Placental pericyte (primary cell): ENCODE measurements around the genes FRMPD1, IGFBPL1 and FOXD4L6.

GRCh38 chr9:37369800-37370151 is 52.7 kb upstream of the GRHPR start:
- CAGE, long polyA plus RNA: no peak

GRCh38 chr9:37465724-37465864 is 344 bp upstream of the ZBTB5 start:
- CAGE, long polyA plus RNA: no peak

DNA sequence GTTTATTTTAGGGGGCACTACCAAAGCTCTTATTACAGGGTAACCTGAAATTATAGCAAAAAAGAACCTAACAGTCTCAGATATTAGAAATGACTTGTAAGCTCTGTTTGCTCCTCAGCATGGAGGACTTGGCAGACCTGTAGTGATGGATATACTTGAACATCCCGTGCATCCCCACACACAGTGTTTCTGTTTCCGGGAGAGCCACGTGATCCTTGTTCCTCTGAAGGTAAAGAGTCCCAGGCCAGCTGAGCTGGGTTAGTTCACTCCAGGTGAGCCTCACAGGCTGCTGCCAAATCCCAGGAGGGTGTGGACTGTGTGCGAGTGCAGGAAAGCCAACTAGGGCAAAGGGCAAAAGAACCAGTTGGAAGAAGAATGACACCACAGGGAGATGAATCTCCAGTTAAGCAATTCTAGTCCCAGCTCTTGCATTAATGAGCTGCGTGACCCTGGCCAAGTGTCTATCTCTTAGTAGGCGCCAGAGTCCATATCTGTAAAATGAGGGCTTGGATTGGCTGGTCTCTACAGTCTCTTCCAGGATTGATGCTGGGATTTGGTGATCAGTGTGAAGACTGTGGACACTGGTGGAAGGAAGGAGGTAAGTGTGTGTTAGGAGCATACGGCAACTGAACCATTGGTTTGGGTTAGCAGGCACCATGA is 10.5 kb upstream of the TOMM5 start:
- CAGE, long polyA plus RNA: no peak

- CAGE, long polyA plus RNA: no peak
These were observed at the start of gene FRMPD1 for GRCh38 chr9:37650547-37651666. Gene FRMPD1 (plus strand): TSS chr9:37650954.

- CAGE, long polyA plus RNA: no peak
These were observed 42.4 kb downstream of the SLC25A51 start for GRCh38 chr9:37861355-37862094.

DNA sequence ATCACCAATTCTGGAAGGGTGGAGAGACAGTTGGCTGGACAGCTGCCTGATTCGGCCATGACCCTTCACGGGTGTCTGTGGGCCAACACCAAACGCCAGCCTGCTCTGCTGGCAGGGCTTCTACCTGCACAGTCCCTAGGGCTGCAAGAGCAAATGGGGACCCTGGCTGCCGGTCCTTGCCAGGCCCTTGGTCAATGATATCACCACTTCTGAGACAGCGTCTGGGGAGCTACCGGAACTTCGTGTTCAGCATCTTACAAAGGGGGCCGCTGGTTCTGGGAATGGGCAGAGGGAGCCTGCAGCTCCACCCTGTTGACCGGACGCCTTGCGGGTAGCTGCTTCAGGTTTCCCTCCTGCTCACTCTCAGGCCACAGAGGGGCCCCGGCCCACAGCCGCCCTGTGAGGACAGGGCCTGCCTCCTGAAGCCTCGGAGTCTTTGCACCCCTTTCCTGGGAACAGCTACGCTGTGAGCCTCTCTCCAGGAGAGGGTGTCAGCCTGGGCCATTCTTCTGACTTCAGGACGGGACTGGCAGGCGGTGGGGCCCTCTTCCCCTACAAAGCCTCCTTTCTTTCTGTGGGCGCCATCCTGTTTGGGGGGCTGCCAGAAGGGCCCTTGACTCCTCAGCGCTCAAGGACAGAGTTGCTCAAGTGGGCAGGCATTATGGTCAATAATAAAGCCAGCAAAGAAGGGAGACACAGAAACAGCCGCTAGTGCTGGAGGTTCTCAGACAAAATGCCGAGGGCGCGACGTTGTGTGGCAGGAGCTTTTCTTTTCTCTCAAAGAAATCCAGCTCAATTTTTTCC is 12.5 kb upstream of the SLC25A51 start:
- CAGE, long polyA plus RNA: no peak

DNA sequence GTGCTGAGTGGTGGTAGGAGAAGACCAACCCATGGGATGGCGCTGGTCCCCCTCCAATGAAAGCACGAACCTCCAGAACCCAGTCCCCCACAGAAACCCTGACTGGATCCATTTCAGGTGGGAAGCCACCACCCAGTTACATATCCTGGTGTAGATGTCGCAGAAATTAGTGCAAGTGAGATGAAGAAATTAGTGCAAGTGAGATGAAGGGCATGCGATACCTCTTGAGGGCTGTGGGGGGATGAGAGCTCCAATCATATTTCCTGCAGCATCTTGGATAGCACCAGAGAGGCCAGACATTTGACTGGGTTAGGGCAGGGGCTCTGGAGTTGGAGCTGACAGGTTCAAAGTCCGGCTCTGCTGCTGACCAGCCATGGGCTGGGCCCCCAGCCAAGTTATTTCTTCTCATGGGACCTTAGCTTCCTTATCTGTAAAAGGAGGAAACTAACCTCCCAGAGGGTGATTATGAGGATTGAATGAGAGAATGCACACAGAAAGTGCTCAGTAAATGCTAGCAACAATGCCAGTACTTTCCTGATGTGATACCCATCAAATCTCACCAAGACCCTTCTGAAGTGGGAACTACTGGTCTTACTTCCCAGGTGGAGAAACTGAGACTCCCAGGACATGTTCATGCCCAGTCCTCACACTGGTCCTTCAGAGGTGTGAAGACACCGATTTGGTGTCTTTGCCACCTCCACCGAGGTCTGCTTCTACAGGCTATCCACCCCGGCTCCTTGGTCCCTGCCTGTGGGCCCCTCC is 65.2 kb upstream of the SLC25A51 start:
- CAGE, long polyA plus RNA: no peak

DNA sequence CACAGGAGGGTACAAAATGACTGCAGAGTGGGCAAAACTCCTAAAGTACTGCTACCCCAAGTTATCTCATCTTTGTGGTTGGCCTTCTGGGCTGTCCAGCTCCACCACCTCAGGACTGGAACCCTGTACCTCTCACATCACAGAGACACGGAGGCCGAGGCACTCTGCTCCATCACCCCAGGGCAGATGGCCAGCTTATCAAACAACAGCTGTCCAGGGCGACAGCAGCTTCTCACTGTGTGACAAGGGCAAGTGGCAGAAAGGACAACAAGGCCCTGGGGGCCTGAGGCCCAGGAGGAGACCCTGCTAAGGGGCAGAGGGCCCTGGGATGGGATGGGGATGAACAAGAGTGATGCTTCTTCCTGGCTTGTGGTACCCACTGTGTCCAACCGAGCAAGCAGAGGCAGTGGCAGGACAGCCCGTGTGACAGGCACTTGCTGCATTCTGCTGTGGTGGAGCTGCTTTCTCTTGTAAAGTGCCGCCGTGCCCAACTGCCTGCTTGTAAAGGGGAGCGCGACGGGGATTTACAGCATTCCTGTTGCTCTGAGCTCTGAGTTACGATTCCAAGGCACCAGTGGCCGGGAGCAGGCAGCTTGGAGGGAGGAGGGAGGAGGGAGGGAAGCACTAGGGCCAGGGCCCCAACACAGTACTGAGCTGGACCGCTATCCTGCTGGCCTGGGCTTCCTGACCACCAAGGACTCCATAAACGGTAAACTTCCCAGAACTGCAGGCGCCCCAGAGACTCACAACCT is 71.2 kb downstream of the SHB start:
- CAGE, long polyA plus RNA: no peak

DNA sequence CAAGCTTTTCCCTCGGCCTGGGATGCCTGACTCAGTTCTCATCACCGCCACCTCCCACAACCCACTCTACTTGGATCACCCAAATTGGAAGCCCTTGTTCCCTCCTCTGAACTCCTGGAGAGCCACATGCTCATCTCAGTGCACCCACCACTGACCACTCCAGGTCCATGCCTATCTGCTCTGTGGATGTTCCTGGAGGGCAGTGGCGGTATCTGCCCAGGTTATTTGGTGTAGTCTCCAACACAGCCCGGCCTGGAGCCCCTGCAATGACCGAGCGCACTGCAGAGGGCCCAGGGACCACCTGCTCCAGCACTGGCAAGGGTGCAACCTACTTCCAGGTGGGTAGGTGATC is 58.5 kb downstream of the SHB start:
- CAGE, long polyA plus RNA: no peak

DNA sequence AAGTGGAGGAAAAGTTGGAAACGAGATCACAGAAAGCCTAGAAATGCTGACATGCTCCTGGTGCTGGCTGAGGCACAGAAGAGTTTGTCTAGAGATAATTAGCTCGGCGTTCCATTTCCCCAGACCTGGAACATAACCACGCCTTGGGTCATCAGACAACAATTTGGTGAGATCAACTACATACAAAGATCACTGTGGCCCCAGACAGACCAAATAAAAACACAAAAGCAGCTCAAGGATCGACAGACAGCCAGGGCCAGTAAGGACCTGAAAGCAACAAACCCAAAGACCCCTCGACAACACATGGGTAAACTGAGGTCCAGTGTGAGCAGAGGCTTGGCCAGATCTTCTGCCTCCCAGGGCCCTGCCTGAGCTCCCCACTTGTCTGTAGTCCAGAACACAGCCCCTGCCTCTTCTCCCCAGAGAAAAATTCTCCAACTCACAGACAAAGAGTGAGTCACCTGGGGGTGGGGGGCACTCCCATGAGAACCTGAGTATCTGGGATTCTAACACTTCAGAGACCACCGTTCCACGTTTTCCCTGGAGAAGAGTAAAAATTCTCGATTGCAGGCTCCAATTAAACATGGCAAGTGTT is 52.4 kb downstream of the SHB start:
- CAGE, long polyA plus RNA: no peak

DNA sequence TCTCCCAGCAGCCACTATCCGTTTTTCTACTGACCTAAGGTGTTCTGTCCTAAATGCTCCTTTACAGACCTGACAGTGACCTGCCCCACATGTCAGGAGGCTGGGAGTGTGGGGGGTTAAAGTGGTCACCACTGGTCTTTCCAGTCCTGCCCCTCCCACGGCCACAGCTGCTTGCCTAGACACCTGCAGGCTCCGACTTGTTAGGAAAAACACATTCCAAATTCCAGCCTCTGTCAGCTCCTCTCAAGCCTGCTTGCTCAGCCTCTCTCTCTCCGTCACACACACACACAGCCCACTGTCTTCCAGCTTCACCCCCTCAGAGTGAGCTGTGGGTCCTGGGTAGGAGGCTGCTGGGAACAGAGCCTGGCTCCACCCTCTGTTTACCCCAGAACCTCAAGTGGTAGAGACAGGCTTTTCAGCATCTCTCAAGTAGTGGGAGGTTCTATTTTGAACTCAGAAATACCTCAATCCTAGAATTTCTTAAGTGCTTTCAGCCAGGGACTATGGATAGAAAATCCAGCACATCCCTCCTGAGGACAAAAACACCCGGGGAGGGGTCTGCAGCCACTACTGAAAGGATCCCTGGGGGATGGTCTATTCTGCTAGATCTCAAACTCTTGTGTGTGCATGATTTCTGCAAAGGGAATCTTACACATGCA is 44.6 kb downstream of the SHB start:
- CAGE, long polyA plus RNA: no peak

DNA sequence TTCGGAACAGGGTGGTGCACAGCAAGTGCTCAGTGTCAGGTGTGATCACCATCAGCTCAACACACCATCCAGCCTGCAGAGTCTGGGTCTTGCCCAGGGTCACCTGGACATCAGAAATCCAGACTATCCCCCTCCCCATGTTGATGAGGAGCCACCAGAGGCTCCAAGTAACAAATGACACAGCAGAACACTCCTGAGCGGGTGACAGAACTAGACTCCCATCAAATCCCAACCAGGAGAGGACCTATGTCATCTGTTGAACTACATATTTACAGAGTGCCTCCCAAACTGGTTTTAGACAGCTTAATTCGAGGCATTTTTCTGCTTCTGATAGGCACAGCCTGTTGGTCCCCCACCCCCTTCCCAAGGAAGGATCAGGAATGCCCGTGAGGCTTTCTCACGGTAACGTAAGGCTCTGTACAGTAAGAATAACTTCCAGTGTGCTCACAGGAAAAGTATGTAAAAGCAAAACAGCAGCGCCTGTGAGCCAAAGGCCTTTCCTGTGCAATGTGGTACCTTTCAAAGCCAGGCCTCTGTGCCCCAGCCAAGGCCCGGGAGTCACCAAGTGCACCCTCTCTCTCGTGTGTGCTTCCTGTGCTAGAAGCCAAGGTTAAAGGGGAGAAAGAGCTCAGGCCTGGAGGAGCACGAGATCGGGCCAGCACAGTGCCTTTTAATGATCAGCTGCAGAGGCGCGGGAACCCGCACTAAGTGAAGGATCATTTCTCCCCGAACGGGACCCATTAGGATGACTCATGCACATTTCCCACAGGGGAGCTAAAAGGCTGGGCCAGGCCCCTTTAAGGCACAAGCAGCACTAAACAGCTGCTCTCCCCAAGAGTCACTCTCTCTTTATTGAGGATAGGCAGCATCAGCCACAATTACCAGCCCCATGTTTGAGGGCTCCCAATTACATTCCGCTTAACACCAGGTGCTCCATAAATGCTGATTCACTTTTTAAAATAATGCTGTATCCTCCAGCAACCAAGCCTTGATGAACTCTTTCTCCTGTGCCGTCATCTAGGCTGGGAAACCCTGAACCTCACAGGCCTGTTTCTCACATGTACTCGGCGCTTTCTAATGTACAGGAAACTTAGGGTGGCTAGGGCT is 43.0 kb downstream of the SHB start:
- CAGE, long polyA plus RNA: no peak

GRCh38 chr9:38051884-38052626 is 17.0 kb downstream of the SHB start:
- CAGE, long polyA plus RNA: no peak

GRCh38 chr9:38073292-38073722 is 4.3 kb upstream of the SHB start:
- CAGE, long polyA plus RNA: no peak

GRCh38 chr9:38386374-38386834 is 6.1 kb upstream of the ALDH1B1 start:
- CAGE, long polyA plus RNA: no peak

GRCh38 chr9:38423660-38424642 is at the start of gene IGFBPL1:
Gene IGFBPL1 (minus strand): TSS chr9:38424454.
- CAGE, long polyA plus RNA: no peak

DNA sequence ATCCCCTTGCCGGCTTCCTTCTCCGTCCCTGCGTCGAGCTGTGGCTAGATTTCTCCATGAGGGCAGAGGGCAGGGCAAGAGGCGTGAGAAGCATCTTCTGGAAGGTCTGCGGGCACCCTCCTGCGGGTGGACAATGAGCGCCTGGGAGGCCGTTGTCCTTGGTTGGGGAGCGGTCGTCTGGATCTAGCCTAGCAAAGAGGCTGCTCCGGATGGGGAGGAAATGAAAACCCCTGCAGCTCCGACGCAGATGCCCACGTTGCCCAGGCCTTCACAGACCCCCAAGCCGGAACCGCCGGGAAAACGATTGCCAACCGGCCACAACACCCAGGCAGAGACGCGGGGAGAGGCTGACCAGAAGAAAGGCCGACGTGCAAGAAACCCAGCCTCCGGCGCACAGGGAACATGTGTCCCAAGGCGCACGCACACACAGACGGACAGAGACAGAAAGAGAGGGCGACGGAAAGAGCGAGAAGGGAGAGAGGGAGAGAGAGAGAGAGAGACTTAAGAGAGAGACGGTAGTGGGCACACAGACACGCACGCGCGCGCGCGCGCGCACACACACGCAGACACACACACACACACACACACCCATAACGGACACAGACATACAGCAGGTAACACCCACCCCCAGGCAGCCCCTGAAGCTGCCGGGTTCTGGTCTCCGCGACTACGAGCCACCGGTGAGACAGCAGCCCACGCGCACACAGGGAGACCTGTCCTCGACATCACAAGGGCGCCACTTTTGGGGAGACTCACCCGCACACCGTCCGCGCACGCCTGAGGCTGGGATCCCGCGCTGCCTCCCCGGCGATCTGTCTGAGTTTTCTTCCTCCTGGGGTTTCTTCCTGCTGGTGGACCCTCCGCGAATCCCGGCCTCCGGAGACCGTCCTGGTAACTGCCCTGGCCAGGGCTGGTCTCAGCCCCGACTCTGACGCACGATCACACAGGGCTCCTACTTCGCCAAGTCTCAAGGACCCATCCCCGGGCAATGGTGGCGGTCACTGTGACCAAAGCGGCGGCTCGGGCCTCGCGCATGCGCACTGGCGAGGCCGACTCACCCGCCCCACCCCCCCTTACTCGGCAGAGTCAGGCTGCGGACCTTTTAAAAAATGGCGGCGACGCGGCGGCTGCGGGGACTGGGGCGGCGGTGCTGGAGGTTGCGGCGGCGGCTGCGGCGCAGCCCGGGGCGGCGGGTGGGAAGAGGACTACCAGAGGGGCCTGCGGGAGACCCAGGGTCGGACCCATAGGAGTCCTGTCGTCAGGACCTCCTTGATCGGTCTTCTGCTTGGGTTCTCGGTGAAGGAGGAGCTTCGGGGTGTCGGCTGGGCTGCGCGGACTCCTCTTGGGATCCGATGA is 750.6 kb downstream of the SPATA31A1 start:
- CAGE, long polyA plus RNA: no peak

DNA sequence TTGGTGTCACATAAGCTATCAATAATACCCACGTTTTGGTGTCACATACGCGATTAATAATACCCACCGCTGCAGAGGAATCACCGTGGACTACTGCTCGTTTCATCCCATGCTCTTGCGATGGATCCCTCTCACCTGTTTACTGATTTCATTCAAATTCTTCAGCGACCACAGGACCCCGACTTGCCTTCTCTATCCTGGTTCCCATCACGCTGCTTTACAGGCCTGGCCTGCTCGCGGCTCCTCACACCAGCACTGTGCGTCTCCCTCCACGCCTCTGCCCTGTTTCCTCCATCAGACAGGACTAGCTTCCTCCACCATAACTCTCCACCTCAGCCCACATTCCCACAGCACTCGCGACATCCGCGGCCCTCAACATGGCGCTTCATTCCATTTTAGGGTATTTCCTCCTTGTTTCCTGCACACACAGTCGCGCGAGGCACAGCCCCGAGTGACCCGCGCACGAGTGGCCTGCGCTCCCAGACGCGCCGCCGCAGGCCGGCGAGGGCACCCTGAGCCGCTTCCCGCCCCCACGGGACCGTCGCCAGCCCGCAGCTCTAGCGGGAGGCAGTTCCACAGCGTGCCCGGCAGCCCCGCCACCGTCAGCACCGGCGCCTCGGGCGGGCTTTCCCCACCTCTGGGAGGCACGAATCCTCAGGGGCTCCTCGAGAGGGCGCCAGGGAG is 136.8 kb downstream of the FOXD4L6 start:
- CAGE, long polyA plus RNA: no peak

DNA sequence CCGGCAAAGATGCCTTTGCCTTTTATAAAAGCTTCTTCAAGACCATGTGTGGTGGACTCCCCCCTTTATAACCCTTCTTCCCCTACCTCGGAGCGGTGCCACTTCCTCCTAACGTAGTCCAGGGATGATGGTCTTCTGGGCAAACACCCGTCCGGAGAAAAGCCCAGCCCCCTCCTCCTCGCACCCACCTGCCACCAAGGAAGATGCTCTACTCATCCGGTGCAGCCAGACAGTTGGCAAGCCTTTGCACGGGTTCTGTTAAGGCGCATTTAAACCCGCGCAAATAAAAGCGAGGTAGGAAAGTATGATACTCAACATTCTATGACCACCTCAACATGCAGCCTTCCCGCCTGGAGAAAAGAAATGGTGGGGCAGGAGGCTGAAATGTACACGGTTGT is at the start of gene FOXD4L6:
Gene FOXD4L6, minus strand, starts transcription at position 136 of the 398 bp plus-strand sequence.
- CAGE, long polyA plus RNA: no peak

GRCh38 chr9:41356517-41356960 is 167.4 kb upstream of the ZNG1F start:
- CAGE, long polyA plus RNA: no peak